Mammary microvascular endothelial cell (primary cell): Measurements from ENCODE around the genes PEBP1 and SUDS3.

- RAMPAGE, long total RNA: no peak
Observed at GRCh38 chr12:117033491-117034392, 65.5 kb downstream of the TESC start.

GRCh38 chr12:117042152-117042717 is 57.0 kb downstream of the TESC start:
- RAMPAGE, long total RNA: no peak

DNA sequence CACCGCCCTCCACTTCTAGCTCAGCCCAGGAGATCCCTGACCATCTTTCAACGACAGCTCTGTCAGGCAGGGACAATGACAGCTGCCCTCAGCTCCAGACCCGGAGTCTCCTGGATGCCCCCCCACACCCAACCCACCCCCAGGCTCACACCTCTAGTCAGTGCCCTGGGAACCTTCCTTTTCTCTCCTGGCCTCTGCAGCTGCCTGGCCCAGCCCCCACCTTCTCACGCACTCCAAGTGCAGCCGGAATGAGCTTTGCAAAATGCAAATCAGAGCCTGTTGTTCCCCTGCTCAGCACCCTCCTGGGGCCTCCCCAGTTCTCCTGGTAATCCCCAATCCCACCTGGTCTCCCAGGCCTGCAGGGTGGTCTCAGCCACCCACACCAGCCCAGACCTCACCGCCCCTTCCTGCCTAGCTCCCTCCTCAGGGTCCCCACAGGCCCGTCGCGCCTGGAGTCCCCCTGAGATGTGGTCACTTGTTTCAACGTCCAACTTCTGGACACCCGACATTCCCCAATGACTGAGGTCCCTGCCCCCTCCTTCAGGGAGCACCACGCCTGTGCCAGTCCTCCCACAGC is 46.5 kb downstream of the TESC start:
- RAMPAGE, long total RNA: no peak

- RAMPAGE, long total RNA: no peak
Observed at GRCh38 chr12:117111759-117112136, 12.5 kb upstream of the TESC start.

DNA sequence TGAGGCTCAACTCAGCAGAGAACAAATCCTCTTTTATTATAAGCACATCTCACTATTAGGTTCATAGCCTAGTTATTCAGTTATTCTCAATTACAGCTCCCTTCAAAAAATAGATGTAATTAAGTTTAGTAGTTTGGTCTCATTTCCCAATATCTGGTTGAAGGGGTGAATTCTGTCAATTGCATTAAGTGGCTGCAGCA is 223.8 kb upstream of the NOS1 start:
- RAMPAGE, long total RNA: no peak

DNA sequence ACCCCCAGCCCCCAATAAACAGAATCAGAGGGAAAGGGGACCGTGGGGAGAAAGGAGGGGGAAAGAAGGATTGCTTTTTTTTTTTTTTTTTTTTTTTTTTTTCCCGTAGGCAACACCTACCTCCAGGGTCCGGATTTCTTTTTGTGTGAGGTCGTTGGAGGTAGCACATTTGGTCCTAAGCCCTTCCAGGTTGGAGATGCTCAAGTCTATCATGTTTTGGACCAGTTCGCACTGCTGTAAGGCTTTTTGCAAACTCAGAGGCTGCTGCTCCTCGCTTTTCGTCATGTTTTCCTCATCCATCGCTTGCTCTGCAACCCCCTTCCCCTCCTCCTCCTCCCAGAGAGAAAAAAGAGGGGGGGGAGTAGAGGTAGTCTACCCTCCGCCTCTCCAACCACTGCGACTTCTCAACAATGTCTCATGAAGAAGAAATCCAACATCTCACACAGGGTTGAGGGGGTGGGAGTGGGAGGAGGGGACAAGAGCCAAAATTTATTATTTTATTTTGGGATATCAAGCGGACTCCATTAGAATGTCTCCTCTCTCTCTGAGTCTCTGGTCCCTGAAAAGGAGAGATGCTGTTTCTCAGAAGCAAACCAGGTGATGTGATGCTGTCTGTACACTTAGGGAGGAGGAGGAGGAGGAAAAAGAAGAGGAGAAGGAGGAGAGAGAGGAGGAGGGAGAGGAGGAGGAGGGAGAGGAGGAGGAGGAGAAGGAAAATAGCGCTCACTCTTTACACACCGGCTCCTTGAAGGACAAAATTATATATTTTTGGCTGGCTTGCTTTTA is 641 bp downstream of the KSR2 start:
- RAMPAGE, long total RNA: no peak

GRCh38 chr12:118033453-118034108 is 17.1 kb downstream of the RFC5 start:
- RAMPAGE, long total RNA: no peak

- RAMPAGE, long total RNA: no peak
Observed at GRCh38 chr12:118052194-118053033, 8.6 kb downstream of the WSB2 start.

- RAMPAGE, long total RNA: start-site peak on the plus strand at chr12:118136086-118136175, 3,258 and 1,305 reads in 2 replicates
Observed at GRCh38 chr12:118135718-118136531, at the start of gene PEBP1. TSS of gene PEBP1 (plus strand) at chr12:118136124.

DNA sequence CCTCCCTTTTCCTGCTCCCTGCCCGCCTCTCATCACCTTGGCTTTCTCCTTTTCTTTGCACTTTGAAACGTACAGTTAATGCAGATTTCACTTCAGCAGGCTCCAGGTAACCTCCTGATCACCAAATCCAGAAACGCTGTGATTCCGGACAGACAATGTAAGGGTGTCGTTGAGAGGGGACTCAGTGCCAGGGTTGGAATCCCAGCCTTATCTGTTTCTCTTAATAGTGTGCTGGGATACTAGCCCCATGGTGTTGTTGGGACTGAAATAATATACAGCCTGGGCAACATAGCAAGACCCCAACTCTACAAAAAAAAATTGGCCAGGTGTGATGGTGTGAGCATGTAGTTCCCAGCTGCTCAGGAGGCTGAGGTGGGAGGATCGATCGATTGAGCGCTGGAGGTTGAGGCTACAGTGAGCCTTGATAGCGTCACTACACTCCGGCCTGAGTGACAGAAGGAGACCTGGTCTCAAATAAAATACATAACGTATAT is 1.2 kb downstream of the PEBP1 start:
- RAMPAGE, long total RNA: no peak

DNA sequence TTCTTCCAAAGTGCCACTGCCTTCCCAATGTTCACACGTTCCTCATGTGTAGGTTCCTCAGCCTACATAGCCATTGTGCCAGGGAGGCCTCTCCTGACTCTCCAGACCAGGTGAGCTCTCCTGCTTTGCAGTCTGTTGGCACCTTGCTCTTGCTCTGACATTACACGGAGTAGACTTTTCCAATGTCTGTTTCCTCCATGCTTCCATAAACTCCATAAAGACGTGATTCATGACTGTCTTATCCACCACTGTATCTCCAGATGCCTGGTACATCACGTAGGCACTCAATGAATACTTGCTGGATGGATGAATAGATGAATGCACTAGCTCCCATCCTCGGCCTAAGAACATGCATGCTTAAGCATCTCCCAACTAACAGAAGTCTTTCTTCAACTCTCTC is 21.6 kb downstream of the PEBP1 start:
- RAMPAGE, long total RNA: no peak

DNA sequence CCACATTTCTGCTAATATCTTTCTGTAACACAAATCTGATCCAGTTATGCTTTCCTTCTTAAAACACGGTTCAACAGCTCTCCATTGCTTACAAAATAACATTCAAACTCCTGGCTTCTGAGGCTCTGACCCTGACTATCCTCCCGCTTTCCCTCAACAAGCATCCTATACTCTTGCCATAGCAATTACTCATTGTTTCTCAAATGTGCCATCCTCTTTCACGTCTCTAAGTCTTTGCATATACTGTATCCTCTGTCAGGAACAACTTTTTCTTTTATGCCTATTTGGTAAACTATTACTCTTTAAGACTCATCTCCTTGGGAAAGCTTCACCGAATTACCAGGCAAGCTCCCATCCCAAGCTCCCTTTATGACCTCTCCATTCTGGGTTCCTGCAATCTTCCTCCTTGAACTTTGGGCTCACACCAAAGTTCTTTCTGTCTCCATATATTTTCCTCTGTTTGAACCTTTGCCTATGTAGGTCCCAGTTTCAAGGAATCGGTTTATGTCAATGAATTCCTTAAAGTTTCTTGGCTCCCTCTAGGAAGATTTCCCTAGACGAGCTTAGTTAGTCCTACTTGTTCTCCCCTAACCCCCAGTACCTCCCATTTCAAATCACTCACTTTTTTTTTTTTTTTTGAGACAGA is 22.9 kb downstream of the PEBP1 start:
- RAMPAGE, long total RNA: no peak

DNA sequence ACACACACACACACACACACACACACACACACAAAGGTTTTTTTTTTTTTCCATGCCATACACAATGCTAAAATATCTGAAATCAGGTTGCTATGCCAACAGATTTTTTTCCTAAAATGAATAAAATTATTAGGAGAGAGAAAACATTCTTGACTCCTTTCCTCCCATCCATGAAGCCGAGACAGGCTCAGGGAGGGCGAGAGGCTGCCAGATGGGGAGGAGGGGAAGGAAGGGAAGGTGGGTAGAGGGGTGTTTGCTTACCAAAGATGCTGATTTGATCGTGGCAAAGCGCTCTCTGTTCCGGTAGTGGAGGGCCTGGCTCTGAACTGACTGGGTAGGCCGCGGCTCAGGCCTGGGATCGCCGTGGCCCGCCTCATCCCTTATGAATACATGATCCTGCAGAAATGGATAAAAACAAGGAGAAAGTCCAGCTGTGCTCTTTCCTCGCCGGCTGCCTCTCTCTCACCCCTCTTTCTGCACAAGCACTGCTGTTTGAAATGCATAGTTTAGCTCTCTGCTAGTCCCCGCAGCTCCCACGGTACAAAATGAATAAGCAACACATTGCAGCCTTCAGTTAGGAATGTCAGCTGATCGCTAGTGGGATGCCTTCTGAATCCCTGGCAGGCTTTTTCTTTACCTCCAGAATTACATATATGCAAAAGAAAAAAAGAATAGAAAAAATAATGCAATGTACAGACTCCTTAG is 53.8 kb downstream of the PEBP1 start:
- RAMPAGE, long total RNA: no peak

GRCh38 chr12:118201106-118201517 is 65.2 kb downstream of the PEBP1 start:
- RAMPAGE, long total RNA: no peak

DNA sequence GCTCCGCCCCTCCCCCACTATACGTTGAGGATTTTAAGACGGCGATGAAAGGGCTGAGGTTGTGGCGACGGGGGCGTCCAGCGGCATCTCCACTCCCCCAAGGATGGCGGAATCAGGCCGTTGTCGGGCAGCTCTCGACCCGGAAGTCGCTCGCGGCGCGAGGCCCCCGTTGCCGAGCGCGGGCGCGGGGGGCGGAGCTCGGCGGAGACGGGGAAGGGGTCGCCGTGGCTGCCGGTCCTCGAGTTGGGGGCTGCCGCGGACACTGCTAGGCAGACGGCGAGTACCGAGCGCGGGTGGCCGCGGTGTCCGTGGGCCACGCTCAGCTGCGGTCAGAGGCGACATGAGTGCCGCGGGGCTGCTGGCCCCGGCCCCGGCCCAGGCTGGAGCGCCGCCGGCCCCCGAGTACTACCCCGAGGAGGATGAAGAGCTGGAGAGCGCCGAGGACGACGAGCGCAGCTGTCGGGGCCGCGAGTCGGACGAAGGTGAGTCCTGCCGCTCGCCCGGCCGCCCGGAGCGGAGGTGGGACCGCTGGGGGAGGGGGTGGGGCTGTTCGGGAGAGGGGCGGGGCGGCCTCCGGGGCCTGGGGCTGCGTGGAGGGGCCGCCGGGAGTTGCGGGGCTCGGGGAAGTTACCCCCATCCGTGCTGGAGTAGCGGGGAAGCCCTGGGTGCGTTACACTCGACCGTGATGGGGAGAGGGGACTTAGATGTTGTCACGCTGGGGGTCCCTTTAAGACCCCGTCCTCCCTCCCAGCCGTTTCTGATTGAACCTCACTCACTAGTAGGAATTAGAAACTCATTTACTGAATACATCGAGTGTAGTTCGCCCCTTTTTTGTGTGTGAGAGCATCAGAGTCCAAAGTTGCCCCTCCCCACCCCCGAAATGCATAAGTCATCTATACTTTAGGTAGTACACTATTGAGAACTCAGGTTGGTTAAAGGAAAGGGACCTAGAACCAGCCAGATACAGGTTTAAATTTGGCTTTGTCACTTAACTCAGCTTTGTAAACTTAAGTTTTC is at the start of gene SUDS3:
SUDS3 (plus strand) TSS at position 204 of the 1,017 bp plus-strand sequence.
- RAMPAGE, long total RNA: no peak

- RAMPAGE, long total RNA: no peak
Observed at GRCh38 chr12:118980113-118980951, 1.0 kb upstream of the SRRM4 start.

DNA sequence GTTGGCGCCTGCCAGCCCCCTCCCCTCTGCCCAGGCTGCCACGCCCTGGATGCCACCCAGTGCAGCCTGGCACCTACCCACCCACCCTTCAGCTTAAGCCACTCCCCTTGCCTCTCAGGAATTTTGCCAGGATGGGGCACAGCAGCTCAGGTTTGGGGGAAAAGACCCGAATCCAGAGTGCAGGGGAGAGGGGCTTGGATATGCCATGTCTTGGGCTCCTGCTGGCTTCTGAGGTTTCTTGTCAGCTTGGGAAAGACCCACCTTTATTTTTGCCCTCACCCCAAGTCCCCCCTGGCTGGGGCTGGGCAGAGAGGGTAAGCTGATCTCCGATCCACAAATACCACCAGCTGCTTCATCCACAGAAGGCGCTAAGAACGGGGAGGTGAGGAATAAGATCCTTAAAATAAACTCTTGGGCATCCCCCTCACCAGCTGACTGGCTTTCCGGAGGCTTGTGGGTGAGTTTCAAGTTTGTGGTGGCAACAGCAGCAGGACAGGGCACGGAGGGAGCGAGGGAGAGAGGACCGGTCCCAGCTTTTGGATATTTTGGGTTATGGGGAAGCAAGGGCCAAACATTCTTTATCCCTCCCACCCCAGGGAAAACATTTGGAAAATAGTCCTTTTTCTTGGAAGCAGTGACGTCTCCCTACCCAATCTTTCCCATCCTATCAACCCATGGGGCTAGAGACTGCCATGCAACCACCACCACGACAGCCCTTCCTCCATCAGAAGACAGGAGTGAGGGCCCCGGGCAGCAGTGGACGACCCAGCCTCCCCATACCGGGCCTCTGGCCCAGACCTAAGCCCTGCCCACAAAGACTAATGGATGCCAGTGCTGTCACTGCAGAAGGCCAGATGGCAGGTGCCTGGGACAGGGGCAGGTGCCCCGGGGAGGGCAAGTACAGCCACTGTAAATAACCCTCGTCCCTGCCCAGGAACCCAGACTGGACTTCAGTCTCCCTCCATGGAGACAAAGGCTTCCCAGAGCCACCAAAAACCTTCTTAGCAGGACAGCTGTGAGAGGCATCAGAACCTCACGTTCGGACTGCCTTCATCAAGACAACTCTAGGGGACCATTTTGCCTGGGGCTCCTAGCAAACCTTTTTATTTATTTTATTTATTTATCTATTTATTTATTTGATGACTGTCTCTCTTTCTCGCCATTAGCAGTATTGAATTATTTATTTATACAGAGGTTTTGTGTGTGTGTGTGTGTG is 20.6 kb upstream of the HSPB8 start:
- RAMPAGE, long total RNA: no peak

- RAMPAGE, long total RNA: no peak
Observed at GRCh38 chr12:119198395-119198902, 19.7 kb downstream of the HSPB8 start.

DNA sequence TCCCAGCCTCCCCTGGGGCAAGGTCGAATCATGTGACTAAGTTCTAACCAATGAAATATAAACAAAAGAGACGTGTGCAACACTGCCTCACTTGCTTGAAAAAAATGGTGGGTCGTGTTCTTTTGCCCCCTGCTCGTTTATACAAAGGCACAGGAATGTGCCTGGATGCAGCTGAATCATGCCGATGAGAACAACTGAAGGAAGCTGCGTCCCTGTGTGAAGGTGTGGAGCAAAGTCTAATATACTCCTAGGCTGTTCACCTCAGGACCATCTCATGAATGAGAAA is 51.2 kb downstream of the HSPB8 start:
- RAMPAGE, long total RNA: no peak

GRCh38 chr12:119257994-119258749 is 76.4 kb upstream of the CCDC60 start:
- RAMPAGE, long total RNA: no peak